Measurements from ENCODE around the genes MICOS13, HSD11B1L, RPL36 and CLPP.

GRCh38 chr19:5583072-5583533 lies 39.5 kb downstream of the SAFB2 start:
- PRO-cap = no peak

- PRO-cap = unidirectional peak, minus-strand start at chr19:5624046
Measured at GRCh38 chr19:5623876-5624766, 1.2 kb downstream of the SAFB start.

DNA sequence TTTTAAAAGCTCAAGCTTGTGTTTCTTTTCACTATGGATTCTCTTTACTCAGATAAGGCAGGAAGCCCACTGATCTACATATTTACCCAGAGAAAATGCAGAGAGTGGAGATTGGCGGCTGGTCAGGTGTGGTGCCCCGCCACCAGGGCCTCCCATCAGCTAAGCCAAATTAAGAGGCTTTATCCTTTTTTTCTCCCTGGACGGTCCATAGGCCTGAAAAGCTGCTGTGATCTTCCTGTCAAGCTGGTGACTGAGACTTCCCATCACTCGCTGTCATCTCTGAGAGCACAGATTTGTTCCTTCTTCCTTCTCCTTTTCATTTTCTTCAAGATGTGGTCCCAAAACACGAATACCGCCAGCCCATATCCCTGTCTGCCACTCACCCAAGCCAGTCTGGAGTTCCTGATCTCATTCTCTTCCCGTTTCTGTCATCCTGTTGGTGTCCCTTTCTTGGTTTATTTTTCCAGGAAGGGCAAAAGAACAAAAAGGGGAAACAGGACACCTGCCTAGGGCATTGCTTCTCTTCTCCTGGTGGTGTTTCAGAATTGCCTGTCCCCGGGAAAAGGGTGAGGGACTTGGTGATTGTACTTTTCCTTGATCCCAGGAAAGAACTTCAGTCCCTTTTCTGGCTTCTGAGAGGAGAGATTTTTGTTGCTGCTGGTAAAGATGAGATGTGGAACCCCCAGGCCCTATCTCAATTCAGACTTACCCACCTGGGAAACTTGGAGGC lies 2.0 kb downstream of the SAFB start:
- PRO-cap = no peak

DNA sequence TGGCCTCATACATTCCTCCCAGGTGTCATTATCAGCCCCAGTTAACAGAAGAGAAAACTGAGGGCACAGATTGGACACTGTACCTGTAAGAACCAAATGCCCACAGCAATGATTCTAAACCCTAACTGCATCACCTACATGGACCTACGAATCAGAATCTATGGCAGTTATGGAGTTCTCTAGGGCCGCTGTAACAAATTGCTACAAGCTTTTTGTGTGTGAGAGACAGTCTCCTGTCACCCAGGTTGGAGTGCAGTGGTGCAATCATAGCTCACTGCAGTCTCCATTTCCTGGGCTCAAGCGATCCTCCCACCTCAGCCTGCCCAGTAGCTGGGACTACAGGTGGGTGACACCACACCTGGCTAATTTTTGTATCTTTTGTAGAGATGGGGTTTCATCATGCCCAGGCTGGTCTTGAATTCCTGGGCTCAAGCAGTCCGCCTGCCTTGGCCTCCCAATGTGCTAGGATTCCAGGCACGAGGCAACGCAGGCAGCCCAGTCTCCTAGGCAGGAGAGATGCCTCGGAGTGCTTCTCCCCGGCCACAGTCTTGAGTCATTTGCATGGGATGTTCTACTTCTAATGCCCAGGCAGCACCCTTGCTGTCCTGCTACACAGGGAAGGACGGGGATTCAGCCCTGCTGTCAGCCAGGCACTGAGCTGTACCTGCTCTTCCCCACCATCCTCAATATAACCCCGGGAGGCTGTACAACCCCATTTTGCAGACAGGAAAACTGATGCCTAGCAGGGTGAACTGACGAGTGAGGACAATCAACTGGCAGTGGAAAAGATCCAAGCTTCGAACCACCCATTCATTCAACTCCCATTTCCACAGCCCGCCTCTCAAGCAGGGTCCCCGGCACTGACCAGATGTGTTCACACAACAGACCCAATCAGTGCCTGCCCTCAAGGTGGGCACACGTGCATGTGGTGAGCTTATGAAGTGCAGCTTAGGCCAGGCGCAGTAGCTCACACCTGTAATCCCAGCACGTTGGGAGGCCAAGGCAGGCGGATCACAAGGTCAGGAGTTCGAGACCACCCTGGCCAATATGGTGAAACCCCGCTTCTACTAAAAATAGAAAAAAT lies 8.6 kb downstream of the MICOS13 start:
- PRO-cap = no peak

DNA sequence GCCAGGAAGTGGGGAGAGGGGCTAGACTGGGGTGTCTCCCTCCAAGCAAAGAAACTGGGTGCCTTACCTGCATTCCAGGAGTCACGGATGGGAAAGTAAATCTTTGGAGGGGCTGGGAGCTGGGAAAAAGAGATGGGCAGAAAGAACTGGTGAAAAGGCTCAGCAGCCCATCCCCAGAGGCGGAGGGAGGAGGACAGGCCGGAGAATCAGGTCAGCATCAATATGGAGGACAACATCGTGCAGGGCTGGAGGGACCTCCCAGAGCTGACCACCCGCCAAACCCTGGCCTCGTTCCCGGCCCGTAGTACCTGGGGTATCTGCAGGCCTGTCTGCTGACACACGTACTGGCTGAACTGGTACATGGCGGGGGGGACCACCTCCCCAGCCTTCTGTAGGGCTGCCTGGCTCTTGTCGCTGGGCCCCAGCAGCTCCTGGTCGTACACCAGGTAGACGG lies 1.0 kb downstream of the MICOS13 start:
- PRO-cap = no peak

- PRO-cap = unidirectional peak, plus-strand start at chr19:5680137; bidirectional peak, plus-strand start at chr19:5680787, minus-strand start at chr19:5680516
Measured at GRCh38 chr19:5680047-5680727, at the start of gene MICOS13. MICOS13 (minus strand) TSS chr19:5680516.

DNA sequence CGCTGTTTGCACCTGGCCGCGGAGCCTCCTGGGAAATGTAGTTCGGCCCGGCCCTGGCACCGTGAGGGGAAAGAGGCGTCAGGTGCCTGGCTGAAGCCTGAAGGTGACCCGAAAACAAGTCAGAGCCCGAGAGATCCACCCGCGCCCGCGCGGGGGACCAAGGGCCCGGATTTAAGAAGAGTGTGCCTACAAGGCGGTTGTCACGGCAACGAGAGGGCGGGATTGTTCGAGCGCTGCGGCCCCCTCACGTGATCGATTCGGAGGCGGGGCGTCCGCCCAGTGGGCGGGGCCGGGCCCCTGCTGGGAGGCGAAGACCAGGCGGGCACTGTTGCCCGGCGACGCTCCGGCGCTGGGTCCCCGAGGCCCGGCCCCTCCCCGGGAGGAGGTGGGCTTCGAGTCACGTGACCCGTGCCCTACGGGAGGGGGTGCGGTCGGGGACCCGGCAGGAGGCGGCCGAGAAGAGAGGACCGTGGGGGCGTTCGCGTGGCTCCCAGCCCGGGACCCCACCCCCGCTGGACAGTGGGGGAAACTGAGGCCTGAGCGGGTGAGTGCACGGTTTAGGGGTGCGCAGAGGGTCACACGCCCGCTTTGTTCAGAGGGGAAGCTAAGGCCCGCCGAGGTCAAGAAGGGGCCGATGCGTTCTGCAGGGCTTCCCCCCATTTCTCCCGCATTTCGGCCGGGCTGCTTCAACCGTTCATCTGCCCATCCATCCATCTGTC lies at the start of gene HSD11B1L:
TSS of gene HSD11B1L (plus strand) at position 300 of the 719 bp plus-strand sequence.
- PRO-cap = bidirectional peak, plus-strand start at position 60 of the sequence, minus-strand start outside the sequence

DNA sequence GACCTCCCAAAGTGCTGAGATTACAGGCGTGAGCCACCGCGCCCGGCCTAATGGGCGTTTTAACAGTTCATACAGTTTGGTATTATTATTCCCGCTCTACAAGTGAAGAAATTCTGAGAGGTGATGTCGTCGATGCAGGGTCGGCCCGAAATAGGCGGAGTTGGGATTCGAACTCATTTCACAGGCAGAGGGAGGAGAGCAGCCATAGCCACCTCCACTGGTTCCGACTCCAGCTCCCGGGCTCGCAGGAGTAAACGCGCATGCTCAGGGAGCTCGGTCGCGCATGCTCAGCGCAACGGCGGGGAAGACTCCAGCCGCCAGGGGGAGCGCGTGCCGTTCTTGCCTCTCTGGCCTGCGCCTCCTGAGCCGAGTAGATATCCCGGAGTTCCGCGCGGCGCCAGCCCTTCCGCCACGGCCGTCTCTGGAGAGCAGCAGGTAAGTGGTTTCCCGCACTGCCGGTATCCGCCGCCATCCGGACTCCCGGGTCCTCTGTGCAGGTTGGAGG lies at the start of gene RPL36:
TSS of gene RPL36 (plus strand) at position 403 of the 505 bp plus-strand sequence.
- PRO-cap = bidirectional peak, plus-strand start at position 404 of the sequence, minus-strand start at position 244 of the sequence

DNA sequence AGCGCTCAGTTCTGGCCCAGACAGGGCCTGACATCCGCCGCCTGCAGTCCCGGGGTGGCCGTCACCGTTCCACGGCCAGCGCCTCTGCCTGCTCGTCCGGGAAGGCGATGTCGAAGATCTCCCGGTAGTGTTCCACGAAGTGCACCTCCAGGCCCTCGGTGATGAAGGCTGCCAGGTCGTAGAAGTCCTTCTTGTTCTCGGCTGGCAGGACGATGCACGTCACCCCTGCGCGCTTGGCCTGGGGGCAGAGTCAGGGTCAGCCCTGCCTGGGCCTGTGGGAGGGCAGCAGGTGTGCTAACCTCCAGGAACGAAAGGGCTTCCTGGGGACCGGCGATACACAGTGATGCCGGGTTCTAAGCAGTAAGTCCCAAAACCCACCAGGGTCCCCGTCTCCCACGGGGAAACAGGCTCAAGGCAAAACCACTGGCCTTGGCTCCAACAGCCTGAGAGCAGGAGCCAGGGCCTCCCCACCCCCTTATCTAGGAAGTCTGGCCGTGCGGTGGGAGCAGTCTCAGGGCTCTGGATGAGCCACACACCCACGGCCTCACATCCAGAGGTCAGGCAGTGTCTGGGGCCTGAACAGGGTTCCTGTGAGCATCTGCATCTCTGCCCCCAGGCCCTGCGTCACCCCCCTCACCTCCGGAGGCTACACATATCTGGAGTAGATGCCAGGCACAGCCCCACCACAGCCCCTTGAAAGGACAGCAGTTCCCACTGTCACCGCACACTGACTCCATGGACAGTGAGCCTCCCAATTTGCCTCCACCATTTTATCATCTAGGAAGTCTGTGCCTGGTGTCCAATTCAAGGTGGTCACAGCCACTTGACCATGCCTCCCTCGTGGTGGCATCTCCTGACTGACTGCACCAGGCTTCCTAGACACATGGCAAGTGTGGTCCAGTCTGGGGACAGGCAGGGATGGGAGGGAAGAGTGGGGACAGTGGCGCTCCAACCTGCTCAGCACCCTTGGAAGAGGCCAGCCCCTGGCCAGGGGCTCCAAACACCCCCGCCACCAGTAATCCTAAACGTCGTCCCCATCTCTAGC lies 2.2 kb downstream of the RPL36 start:
- PRO-cap = no peak

DNA sequence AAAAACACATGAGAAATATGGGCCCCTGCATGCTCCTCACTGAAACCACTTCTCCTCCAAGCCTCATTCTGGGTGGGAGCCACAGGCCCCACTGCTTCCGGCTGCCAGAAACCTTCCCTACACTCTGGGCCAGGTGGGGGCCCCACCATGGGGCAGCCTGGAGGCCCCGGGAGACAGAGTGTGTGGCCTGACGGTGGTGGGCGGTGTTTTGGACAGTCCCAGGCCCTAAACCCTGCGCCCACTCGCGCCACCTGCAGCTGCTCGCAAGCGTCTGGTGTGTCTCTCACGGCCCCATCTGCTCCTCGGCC lies 5.5 kb downstream of the RPL36 start:
- PRO-cap = no peak

GRCh38 chr19:5711546-5712191 lies 8.3 kb downstream of the LONP1 start:
- PRO-cap = no peak

- PRO-cap = no peak
Measured at GRCh38 chr19:5828462-5828775, 11.1 kb downstream of the FUT6 start.

GRCh38 chr19:5926547-5927075 lies 12.6 kb downstream of the CAPS start:
- PRO-cap = no peak

DNA sequence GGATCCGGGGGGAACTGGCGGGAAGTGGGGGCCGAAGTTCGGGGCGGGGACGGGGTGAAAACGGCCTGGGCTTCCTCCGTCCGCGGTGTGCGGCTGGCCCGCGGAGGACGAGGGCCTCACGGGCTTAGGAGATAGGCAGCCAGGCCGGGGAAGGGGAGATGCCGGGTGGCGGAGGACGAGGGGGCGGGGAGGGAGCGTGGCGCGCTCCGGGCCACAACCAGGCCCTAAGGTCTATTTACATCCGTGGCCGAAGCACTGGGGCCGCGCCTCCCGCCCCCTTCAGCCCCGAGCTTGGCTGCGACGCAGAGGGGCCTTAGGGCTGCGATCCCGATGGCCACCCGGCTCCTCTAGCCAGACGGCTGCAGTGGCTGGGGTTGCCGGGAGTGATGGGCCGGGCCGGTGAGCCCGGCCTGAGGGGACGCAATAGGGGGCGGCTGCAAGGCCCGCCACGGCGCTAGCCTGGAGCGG lies 420 bp downstream of the RANBP3 start:
- PRO-cap = bidirectional peak, plus-strand start at position 354 of the sequence, minus-strand start at position 349 of the sequence

DNA sequence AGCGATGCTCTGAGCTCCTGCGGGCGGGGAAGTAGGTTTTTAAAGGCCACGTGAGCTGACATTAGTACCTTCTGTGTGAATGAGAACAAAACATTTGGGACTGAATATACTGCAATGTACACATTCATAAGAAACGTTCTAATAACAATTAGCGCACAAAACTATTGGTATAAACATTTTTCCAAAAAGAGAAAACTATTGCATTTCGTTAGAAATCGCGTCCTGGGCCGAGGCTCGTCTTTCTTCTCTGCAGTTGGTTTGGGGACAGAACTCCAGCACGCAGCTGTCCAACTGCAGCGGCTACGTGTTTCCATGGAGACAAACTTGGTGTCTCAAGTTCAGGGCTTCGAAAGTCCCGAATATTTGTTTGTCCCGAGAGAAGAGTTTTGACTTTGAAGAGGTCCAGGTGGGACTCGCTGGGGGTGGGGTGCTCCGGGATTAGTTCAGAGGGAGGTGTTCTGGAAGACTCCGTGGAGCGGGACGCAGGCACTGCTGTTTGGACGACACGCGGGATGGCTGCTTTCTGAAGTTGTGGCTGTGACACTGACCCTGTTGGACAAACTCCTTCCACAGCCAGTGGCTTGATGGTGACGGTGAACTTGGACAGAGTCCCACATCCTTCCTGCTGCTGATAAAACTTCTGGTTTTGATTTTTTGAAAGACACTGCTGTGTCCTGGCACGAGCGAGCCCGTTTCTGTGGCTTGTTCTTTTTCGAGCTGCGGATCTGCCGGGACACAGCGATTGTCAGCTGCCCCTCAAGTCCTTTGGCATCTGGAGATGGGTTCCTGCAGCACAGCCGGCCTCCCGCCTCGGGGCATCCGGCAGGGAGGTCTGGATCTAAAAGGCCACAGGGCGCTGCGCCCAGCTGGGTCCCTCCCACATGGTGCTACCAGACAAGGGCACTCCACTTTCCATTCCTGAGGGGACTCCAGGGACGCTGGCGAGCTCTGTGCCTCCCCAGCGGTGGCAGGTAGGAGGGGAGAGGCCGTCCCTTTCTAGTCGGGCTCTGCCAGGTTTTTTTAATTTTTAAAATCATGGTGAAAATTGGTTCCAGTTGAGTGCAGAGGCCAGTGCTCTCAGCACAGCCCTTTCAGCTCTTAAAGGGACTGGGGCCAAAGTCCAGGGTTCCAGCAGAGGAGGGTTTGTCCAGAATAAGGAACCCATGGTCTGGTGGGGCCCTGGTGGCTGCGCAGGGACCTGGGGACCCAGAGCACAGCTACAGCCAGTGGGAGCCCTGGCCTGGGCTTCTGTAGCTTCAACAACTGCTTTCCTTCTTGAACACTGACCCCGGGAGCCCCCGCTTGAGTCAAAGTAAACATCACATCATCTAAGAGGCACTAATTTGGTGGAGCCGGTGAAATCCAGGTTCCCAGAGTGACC lies 16.0 kb upstream of the RANBP3 start:
- PRO-cap = no peak

DNA sequence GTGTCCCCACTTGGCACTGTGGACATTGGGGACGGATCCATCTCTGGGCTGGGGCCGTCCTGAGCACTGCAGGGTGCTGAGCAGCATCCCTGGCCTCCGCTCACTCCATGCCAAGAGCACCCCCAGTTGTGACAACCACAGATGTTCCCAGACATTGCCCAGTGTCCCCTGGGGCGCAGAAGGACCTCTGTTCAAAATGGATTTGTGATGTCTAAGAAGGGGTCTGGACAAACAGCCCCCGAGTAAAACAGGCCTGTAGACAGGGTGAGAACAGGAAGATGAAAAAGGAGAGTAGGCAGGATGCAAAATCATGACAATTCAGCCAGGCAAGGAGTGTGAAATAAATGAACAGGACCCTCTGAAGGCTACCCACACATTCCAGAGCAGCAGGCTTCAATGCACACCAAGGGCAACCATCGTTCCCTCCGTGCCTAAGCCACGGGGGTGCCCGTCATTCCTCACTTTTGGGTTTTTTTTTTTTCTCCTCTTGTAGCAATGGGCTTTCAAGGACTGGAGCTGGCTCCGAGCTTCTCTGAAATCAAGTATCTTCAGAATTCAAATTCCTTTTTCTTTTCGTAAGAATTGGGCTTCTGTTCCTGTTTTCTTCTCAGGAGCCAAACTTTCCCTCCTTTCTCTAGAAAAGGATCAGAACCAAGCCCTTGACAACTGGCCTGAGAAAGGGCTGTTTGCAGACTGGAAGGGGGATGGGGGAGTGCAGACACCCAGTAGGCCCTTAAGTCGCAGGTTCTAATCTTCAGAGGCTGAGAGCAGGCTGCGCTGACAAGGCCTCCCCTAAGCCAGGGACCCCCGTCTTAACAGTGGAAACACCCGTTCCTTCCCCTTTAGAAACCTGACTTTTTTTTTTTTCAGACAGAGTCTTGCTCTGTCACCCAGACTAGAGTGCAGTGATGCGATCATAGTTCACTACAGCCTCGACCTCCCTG lies 51.9 kb downstream of the RFX2 start:
- PRO-cap = no peak

GRCh38 chr19:6060704-6061792 lies 49.3 kb downstream of the RFX2 start:
- PRO-cap = no peak

- PRO-cap = no peak
Measured at GRCh38 chr19:6098394-6099103, 11.8 kb downstream of the RFX2 start.

DNA sequence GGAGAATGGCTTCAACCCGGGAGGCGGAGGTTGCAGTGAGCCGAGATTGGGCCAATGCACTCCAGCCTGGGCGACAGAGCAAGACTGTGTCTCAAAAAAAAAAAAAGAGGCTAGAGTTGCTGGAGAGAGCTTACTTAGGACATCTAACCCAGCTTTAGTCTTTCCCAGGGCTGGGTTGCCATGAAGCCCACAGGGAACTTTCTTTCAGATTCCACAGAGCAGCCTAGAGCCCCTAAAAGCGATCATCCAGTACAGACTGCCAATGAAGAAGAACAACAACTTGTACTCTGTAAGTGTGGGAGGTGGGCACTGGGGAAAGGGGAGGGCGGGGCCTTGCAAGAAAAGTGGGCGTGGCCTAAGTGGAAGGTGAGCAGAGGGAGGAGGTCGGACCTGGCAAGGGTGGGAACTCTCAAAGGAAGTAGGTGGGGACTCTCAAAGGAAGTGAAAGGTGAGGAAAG lies 25.6 kb downstream of the ACSBG2 start:
- PRO-cap = no peak

DNA sequence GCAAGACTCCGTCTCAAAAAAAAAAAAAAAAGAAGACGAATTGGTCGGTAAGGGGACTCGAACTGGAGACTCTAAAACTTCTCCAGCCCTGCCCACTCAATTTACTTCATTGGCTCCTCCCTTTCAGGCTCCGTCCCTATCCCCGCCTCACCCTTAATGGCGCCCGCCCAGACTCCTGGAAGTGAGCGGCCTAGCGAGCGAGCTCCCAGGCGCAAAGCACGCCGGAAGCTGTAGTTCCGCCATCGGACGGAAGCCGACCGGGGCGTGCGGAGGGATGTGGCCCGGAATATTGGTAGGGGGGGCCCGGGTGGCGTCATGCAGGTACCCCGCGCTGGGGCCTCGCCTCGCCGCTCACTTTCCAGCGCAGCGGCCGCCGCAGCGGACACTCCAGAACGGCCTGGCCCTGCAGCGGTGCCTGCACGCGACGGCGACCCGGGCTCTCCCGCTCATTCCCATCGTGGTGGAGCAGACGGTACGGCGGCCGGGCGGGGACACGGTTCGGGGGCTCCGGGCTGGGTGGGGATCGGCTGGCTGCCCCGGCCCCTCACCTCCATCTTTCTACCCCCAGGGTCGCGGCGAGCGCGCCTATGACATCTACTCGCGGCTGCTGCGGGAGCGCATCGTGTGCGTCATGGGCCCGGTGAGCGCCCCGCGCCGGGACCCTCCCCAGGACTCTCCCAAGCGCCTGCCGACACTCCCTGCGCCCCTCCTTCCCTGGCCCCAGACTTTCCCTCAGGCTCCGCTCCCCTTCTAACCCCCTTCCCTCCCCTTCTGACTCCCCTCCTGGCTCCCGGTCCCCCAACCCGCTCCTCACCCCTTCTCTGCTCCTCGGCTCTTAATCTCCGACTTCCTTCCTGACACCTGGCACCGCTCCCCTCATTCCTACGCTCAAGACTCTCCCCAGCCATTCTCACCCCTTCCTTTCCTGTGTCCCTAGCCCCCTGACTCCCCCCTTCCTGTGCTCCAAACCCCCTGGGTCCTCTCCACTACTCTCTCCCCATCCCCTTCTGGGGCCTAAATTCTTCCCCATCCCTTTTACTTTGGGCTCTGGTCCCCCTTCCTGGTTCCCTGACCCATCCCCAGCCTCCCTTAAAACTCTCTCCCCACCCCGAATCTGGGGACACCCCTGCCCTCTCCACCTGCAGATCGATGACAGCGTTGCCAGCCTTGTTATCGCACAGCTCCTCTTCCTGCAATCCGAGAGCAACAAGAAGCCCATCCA lies at the start of gene CLPP:
TSS of gene CLPP (plus strand) at position 231 of the 1,222 bp plus-strand sequence.
- PRO-cap = bidirectional peak, plus-strand start at position 231 of the sequence, minus-strand start at position 158 of the sequence; bidirectional peak, plus-strand start at position 449 of the sequence, minus-strand start at position 465 of the sequence; bidirectional peak, plus-strand start at position 590 of the sequence, minus-strand start at position 588 of the sequence; unidirectional peak, minus-strand start at position 837 of the sequence

Data from NALM6 (cell line).